Myometrial cell (primary cell): ENCODE results near the gene ETV4.

- RAMPAGE, long total RNA = no peak
These were observed 3.9 kb upstream of the TMEM106A start for GRCh38 chr17:43207594-43208411.

DNA sequence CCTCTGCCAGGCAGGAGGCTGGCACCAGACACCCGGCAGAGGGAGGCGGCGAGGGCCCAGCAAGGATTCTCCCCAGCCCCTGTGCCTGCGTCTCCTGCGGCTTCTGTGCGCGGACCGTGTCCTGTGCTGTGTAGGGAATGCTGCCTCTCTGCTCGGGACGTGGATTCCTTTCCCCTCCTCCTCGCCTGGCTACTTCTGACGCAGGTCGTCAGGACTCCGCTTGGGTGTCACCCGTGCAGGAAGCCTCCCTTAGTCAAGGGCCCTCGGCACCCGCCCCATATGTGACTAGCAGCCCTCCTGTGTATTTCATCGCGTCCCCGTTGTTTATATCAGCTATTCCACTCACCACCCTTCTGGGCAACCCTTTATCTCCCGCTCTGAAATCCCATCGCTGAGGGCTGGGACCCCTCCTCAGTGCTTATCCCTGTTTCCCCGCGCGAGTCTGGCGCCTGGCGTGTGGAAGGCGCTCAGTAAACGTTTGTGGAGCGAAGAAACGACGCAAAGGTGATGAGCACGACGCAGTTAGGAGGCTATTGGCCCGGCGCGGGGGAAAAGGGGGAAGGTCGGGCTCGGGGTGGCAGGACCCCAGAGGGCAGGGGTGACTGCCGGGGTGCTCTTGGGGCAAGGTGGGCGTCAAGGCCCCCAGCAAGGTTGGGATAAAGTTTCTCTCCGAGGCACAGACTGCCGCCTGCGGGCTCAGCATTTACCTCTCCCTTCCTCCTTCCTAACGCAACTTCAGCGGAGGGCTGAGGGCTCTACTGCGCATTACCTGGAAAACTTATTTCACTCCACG is 3.3 kb upstream of the CCDC200 start:
- RAMPAGE, long total RNA = no peak

GRCh38 chr17:43350959-43351504 is 47.8 kb upstream of the ARL4D start:
- RAMPAGE, long total RNA = no peak

GRCh38 chr17:43359591-43360207 is 39.1 kb upstream of the ARL4D start:
- RAMPAGE, long total RNA = no peak

GRCh38 chr17:43360324-43360733 is 38.5 kb upstream of the ARL4D start:
- RAMPAGE, long total RNA = no peak

DNA sequence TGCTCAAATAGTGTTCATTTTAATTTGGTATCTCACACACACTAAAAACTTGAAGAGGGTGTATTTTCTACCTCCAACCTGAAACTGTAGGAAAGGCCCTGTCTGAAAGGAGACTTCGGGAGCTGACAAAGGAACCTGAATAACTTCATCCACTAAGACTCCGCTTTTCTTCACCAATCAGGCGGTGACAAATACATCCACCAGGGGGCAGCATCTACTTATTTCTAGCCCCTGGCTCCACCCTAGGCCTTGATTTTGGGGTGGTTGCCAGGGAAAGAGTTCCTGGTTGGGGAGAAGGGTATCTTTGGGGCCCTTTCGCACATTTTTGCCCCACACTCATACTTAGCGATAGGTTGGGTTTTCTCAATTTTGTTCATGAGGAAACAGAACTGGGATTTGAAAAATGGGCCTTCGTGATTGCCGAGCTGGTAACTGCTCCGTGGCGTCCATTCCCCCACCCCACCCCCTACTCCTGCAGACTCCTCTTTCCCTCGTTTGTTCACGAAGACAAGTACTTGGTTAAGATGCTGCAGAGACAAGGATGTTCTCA is 4.8 kb upstream of the ARL4D start:
- RAMPAGE, long total RNA = no peak

GRCh38 chr17:43399846-43400800 is 1.3 kb downstream of the ARL4D start:
- RAMPAGE, long total RNA = no peak

GRCh38 chr17:43418727-43419655 is 20.2 kb downstream of the ARL4D start:
- RAMPAGE, long total RNA = no peak

DNA sequence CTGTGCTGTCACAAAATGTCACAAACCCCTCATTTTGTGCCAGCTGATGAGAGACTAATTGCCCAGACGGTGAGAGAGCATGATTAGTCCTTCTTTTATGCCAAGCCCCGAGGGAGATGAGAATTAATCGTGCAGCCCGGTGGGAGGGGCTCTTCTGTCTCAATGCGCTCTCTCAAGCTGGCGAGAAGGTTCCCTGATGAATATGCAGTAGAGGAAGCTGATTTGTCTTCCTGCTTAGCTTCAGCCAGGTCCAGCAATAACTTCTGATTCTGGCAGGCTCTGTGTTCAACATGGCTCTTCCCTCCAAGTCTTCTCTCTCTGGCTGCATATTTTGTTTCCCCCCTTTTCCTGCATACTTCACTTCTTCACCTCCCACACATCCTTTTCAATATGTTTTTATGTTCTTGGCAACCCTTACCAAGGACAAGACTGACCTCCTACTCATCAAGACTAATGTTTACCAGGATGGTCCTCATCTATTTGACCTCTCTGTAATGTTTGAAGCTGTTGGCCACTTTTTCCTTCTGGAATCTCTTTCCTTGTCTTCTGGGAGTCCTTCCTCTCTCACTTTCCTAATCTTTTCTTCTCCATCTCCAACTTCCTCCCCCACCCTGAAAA is 33.0 kb downstream of the ARL4D start:
- RAMPAGE, long total RNA = no peak

DNA sequence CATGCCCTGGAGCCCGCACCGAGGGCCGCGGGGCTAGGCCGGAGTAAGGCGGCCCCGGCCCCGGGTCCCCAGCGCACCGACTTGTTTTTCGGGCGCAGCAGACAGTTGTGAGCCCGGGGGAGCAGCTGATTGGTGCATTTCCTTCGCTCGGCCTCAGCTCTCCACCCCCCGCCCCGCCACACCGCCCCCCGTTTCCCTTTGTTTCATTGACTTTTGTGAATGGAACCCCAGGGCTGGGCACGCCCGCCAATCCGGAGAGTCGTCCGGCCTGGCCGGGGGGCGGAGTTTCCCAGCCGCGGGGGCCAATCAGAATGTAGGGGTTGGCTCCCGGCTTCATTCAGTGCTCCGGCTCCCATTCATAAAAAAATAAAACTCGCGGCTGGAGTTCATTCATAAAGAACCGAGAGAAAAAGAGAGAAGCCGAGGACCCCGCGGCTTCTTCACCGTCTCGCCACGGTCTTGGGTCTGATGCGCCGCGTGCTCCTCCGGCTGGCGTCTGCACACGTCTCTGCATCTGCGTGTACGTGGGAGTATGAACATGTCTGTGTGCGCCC is at the start of gene ETV4:
Gene ETV4 (minus strand): TSS at position 113 of the 554 bp plus-strand sequence.
- RAMPAGE, long total RNA = no peak

GRCh38 chr17:43574249-43574616 is 28.1 kb upstream of the ETV4 start:
- RAMPAGE, long total RNA = no peak

DNA sequence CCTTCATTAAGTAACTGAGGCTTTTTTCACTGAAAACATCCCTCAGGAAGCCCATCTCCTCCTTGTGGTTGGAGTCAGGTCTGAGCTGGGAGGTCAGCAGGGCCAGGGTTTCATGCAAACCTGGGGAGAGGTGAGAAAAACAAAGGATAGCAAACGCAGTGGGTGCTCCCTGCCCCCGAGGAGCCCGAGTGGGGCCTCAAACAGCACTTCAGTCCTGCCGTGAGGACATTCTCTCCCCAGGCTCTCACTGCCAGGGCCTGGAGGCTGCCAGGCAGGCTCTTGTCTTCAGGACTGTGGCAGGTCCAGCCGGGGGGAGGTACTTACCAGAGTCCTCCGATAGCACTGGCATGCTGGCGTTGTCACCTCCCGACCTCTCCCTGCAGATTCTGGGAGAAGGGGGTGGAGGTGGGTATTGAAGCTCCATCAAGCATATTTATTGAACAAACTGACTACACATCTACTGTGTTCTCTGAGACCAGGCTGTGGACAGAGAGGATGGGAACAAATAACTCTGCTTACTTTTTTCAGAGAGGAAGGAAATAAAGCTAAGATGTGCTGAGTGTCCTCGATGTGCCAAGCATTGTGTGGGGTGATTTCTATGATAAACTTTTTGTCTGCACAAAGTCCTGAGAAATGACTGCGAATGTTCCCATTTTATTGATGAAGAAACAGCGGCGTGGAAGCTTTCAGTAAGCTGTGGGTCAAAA is 1.2 kb downstream of the MPP3 start:
- RAMPAGE, long total RNA = no peak

DNA sequence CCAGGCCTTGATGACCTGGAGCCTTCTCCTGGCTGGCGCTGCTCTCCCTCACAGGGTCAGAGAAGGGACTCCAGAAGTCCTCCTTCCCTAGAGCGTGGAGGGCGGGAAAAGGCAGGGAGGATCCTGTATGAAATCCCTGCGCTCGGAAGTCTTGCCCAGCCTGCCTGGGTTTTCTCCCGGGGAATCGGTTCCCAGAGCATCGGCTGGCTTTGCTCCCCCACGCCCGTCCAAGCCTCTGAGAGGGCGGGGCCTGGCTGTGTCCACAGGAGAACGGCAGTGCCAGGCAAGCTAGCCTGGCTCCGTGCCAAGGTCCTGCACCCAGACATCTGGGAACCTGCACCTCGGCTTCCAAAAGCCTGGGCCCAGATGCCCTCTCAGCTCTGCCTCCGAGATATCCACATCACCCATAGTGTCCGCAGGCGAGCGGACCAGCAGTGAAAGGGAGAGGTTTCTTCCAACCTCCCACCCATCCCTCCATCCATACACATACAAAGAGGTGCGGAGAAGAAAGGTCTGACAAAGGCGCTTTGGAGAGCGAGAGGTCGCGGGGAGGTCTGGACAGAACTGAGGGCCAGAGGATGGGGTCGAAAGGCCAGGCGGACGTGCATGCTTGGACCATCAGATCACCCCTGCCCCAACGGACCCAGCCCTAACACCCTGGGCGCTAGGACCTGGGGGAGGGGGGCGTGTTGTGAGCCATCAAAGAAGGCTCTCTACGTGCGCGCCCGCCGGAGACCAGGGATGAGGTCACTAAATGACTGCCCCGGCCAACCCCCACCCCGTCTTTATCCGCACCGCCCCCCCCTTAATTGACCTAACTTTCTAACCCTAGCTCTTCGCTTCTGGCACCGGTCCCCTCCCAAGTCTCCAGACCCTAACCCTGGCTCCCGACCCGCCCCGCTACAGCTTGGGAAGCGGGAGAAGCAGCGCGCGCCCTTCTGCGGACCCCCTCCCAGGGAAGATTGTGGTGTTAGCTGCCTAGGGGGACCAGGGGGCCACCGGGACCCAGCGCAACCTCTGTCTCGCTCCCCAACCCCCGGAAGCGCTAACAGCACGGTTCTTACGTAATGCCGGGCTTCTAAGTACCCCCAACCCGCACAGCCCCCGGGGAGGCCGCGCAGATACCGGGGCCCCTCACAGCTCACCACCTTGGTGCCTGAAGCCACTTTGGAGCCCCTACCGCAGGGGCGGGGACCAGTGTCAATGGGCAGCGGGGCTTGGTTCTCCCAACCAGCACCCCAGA is 850 bp downstream of the MPP2 start:
- RAMPAGE, long total RNA = no peak

- RAMPAGE, long total RNA = no peak
These were observed 5.3 kb downstream of the G6PC3 start for GRCh38 chr17:44075670-44076488.

- RAMPAGE, long total RNA = no peak
These were observed 8.0 kb downstream of the G6PC3 start for GRCh38 chr17:44078437-44079029.

DNA sequence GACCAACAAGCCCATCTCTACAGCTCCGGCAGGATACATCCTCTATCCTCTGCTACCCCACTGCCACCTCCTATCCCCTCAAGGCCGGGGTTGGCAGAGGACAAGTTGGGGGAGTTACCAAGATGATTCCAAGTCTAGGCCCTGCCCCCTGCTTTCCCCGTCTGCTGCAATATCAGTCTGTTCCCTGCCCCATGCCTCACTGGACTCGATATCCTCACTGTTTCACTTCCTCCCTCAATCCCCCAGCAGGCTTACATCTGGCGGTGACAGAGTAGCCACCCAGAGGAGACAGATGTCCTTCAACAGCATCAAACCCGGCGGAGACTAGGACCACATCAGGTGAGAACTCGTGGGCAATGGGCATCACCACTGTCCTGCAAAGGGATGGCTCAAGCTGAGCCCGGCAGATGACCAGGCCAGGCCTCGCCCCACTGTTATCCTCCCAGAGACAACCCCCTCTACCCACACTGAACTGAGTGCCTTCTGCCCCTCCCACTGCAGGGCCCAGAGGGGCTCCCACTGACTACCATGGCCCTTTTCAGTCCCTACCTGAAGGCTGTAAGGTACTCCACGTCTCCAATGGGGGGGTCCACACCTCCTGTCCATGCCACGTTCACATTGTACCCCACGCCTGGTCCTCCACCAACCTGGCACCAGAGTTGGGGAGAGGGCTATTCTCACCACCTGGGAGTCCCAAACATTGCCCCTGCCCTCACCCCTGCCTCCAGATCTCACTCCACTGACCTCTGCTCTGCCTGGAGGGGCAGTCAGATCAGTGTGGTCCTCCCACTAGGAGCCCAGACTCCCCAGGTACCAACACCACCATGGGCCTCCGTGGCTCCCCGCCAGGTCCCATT is 9.5 kb downstream of the G6PC3 start:
- RAMPAGE, long total RNA = no peak

DNA sequence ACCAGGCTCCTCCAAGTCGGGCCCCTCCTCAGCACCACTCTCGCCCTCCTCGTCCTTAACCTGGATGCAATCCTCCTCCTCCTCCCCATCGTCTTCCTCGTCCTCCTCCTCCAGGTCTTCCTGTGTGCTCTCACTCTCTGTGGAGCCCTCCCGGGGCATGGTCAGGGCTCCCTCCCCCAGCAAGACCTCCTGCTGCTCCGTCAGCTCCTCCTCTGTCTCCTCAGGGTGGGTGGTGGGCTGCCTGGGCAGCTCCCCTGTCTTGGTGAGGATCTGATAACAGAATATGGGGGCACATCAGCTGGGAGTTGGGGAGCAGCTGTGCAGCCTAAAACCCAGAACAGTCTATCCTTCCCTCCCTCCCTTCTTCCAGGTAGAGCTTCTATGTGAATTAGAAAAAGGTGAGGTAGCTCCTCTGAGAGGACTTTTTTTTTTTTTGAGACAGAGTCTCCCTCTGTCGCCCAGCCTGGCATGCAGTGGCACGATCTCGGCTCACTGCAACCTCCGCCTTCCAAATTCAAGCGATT is 17.0 kb downstream of the G6PC3 start:
- RAMPAGE, long total RNA = no peak

- RAMPAGE, long total RNA = no peak
These were observed 25.3 kb downstream of the G6PC3 start for GRCh38 chr17:44095376-44096658.

- RAMPAGE, long total RNA = no peak
These were observed 4.7 kb upstream of the ATXN7L3 start for GRCh38 chr17:44204327-44204932.

GRCh38 chr17:44206022-44207073 is 6.7 kb upstream of the ATXN7L3 start:
- RAMPAGE, long total RNA = no peak